ENCODE results near the genes PEX10 and PRXL2B.

- PRO-cap, 2 experiments: no peak in any of the 2 experiments
- RAMPAGE, long total RNA, 4 experiments: no peak in any of the 4 experiments
These were observed 64.3 kb downstream of the SKI start for GRCh38 chr1:2292071-2293129.

- PRO-cap, 2 experiments: no peak in any of the 2 experiments
- RAMPAGE, long total RNA, 4 experiments: no peak in any of the 4 experiments
These were observed 67.9 kb downstream of the SKI start for GRCh38 chr1:2296066-2296467.

- PRO-cap, 2 experiments: no peak in any of the 2 experiments
- RAMPAGE, long total RNA, 4 experiments: no peak in any of the 4 experiments
These were observed 77.7 kb downstream of the SKI start for GRCh38 chr1:2305740-2306353.

DNA sequence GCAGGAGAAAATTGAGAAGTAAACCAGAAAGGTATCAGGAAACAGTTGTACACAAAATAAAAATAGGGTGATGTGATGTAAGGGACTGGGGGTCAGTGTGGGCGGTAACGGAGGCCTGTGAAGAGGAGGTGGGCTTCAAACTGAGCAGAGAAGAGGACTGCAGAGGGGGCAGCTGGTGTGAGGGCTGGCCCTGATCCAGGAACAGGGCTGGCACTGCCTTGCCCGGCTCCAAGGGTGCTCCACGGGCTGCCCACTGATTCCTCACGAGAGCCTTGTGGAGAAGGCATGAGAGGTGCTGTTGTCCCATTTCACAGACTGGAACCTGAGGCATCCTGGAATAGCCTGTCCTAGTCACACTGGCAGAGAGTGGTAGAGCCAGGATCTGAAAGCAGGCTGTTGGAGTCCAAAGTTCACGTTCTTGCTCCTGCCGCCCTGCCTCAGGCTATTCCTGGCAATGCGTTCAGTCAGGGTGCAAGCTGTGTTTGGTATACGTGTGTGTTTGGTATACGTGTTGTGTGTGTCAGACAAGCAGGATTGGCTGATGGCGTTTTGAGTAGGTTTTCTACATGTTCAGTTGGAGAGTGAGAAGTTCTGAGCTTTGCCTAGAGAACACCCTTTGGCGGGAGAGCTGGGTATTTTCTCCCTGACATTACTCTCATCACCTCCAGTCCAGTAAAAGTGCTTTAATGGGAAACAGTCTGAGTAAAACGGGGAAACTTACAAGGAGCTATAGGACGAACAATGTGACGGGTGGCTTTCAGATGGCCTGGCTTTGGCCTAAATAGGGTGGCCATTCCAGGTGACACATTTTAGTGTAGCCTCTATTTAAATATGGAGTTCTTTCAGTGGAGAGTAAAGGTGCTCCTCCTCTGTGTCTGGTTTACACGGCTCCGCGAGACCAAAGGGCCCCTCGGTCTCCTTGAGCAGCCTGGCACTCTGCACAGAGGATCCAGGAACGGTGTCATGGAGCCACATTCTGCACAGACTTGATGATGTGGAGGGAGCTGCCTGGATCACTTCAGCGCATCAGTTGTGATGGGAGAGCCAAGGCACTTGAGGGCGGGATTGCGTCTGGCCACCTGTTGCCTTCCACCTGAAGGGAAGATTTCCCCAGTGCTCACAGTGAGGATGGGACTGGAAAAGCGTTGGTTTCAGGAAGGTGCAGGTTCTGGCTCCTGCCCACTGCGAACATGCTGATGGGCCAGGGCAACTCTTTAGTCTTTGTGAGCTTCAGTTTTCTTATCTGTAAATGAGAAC, 2.1 kb downstream of the RER1 start:
- PRO-cap, 2 experiments: no peak in any of the 2 experiments
- RAMPAGE, long total RNA, 4 experiments: no peak in any of the 4 experiments

- PRO-cap, 2 experiments: no peak in any of the 2 experiments
- RAMPAGE, long total RNA, 4 experiments: no peak in any of the 4 experiments
These were observed 3.6 kb downstream of the RER1 start for GRCh38 chr1:2395144-2395675.

DNA sequence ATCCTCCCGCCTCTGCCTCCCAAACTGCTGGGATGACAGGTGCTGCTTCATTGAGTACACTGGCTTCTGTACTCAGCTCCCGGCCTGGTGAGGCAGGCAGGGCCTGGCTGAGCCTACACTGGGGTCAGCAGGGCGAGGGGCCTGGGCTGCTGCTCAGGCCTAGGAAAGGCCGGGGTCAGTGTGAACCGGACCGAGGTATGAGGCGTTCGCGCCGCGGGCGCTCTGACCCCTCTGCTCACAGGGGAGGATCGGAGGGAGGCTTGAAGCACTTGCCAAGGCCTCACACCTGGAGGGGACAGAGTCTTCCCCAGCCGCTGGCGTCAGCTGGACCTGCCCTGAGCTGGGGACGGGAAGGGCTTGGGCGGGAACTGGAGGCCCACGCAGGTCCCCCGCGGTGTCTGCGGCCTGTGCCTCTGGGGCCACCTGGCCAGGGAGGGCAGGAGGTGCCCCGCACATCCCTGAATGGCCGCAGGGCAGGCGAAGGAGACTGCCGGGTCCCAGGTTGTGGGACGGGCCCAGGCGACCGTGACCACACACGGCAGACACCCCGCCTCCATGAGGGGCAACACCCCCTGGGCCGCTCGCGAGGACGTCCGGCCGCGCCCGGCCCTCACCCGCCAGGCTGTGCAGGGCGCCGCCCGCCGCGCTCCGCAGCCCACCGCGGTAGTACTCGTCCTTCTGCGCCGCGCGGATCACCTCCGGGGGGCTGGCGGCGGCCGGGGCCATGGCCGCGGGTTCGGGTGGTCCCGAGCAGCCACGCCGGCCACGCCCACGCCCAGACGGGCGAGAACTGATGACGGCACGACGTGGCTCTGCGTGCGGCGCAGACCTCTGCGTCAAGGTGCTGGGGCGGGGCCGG, at the start of gene PEX10:
PEX10 (minus strand) TSS at position 788 of the 859 bp plus-strand sequence.
- PRO-cap, 2 experiments: peak in 2 of 2 experiments; most common minus-strand start position 767 of the sequence (in 2)
- RAMPAGE, long total RNA, 4 experiments: start-site peak on the minus strand in 2 of 4 experiments, centred at positions 764 to 766 of the sequence, 17 reads per replicate

GRCh38 chr1:2415355-2416211, 3.2 kb upstream of the PEX10 start:
- PRO-cap, 2 experiments: peak in 1 of 2 experiments; most common plus-strand start chr1:2415949 (in 1)
- RAMPAGE, long total RNA, 4 experiments: no peak in any of the 4 experiments

DNA sequence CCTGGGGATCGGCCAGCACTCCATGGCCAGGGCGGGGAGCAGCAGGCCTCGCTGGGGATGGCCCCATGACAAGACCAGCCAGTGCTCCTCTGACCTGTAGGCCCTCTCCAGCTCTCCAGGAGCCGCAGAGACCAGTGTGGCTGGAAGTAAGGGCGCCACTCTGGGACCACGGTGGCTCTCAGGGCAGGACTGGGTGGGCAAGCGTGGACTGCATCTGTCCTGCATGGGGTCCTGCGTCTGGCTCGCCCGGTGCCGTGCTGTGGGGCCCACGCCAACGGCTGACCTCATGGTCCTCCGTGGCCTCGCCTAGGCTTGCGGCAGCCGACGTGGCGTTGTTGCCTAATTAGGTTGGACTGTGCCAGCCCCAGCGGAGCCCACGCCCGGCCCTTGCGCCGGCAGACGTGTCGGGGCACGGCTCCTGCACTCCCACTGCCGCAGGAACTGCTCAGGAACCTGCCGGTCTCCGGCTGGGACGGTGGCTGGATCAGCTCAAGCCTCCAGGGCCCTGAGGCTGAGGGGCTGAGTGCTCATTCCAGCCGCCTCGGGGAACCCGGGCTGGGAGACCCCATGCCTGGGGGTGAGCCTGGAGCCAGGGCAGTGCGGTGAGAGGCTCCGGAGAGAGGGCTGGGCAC, 16.0 kb upstream of the PEX10 start:
- PRO-cap, 2 experiments: no peak in any of the 2 experiments
- RAMPAGE, long total RNA, 4 experiments: start-site peak on the plus strand in 1 of 4 experiments, centred at position 453 of the sequence, 20 reads per replicate

GRCh38 chr1:2480905-2481334, 4.8 kb downstream of the PLCH2 start:
- PRO-cap, 2 experiments: no peak in any of the 2 experiments
- RAMPAGE, long total RNA, 4 experiments: no peak in any of the 4 experiments

GRCh38 chr1:2523177-2524372, 2.8 kb downstream of the PANK4 start:
- PRO-cap, 2 experiments: no peak in any of the 2 experiments
- RAMPAGE, long total RNA, 4 experiments: no peak in any of the 4 experiments

GRCh38 chr1:2545943-2546296, 10.3 kb upstream of the TNFRSF14 start:
- PRO-cap, 2 experiments: peak in 1 of 2 experiments; most common minus-strand start chr1:2546064 (in 1)
- RAMPAGE, long total RNA, 4 experiments: no peak in any of the 4 experiments

GRCh38 chr1:2547463-2547678, 8.8 kb upstream of the TNFRSF14 start:
- PRO-cap, 2 experiments: no peak in any of the 2 experiments
- RAMPAGE, long total RNA, 4 experiments: no peak in any of the 4 experiments

DNA sequence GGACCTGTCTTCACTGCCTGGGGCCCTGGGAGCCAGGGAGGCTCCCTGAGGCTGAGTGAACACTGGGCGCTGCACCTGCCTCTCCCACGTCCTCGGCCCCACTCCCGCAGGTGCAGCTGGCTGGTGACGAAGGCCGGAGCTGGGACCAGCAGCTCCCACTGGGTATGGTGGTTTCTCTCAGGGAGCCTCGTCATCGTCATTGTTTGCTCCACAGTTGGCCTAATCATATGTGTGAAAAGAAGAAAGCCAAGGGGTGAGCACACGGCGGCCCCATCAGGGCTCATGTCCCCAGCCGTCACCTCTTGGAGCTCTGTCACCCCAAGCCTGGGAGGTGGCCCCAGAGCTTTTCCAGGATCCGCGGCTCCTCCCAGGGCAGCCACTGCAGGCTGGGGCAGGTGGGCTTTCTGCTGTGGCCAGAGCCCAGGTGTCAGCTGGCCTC, 5.4 kb downstream of the TNFRSF14 start:
- PRO-cap, 2 experiments: no peak in any of the 2 experiments
- RAMPAGE, long total RNA, 4 experiments: no peak in any of the 4 experiments

DNA sequence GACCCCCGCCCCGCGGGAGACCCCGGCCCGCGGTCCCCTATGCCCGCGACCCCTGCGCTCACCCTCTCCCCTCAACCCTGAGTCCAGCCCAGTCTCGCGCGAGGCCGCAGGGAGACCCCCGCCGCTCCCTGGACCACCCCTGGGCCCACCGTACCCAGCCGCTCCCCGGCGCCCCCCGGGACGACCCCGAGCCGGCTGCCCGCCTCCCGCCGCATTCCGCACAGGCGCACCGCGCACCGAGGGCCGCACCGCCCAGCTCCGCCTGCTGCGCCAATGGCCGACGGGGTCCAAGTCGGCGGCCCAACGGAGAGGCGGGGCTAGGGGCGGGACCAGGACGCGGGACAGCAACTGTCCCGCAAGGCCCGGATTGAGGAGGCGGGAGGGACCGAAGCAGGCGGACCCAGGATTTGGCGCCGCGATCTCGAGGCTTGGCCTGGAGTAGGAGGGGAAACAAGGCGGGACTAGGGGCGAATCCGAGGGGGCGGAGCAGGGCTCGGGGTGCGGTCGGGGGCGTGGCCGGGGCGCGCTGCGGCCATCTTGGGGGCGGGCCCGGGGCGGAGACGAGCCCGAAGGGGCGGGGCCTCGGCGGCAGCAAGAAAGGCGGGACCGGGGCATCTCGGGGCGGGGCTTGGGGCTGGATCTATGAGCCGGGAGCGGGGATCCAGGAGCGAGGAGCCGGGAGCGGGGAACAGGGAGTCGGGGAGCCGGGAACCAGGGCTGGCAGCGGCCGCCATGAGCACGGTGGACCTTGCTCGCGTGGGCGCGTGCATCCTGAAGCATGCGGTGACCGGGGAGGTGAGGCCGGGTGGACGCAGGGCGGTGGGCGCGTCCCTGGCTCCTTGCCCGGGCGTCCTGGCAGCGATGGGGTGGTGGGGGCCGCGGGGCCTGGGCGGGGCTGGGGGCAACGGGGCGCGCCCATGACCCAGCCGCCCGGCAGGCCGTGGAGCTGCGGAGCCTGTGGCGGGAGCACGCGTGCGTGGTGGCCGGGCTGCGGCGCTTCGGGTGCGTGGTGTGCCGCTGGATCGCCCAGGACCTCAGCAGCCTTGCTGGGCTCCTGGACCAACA, at the start of gene PRXL2B:
PRXL2B (plus strand) TSS at position 624 of the 1,065 bp plus-strand sequence.
- PRO-cap, 2 experiments: peak in 2 of 2 experiments; most common plus-strand start position 370 of the sequence (in 2); most common minus-strand start position 215 of the sequence (in 1)
- RAMPAGE, long total RNA, 4 experiments: start-site peak on the plus strand in 4 of 4 experiments, centred at positions 671 to 960 of the sequence, 15 to 37 reads per replicate

DNA sequence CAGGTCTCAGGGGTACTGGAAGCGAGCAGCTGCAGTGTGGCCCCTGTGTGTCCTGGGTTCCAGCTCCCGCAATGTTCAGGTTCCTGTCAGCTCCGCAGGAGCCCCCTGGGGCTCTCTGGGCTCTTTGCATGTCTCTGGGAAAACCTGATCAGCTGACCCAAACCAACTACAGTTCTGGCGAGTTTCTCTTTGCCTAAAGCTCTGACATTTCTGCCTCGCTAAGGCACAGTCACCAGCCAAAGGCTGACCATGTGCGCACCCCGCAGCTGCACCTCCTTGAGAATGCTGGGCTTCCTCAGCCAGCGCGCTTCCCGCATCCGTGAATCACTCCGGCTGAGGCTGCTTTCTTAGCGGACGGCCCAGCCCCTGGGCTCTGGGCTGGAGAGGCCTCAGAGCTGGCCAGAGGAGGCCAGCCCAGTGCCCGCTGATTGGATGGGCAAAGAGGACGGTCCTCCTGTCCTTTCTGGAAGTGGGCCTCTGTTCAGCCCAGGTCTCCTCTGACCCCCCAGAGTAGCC, 56.0 kb downstream of the PRDM16 start:
- PRO-cap, 2 experiments: no peak in any of the 2 experiments
- RAMPAGE, long total RNA, 4 experiments: no peak in any of the 4 experiments

DNA sequence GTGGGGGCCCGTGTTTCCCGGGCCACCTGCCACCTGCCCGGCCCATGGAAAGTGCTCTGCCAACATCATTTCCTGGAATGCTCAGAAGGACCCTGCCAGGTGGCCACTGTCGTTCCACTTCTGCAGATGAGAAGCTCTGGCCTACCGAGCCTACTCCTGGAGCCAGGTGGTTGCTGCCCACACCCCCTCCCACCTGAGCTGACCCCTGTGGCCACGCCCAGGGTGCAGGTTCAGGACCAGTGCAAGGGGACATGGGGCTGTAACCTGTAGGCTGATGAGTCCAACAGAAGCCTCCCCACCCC, 99.7 kb downstream of the PRDM16 start:
- PRO-cap, 2 experiments: no peak in any of the 2 experiments
- RAMPAGE, long total RNA, 4 experiments: no peak in any of the 4 experiments

DNA sequence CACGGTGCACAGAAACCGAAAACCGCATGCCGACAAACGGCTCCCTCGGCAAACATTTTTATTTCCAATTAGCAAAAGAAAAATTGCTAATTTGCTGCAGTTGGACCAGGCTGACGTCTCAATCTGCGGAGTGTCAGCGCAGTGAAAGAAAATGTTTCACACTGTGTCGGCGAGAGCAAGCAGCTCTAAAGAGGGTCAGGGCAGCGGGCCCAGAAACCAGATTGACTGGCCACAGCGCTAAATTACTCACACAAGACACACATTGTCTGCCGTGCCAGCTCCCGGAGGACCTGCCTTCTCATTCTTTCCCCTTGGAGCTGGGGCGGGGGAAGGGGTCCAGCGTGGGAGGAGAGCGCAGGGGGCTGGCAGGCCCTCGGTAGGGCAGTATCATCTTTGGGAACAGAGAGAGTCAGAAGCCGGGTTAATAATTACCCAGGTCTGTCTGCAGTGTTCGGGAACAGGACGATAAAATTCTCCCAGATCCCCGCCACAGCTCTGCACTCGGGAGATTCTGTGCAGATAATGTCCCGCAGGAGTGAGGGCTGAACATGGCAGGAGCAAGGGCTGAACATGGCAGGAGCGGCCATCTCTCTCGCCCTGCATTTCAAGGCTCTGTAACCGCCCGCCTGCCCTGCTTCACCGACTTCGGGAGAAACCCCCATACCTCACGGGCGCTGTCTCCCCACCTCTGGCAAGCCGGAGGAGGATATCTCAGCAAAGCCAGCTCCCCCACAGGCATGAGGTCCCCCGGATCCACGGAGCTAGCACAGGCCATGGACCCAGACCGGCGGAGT, 150.3 kb downstream of the PRDM16 start:
- PRO-cap, 2 experiments: no peak in any of the 2 experiments
- RAMPAGE, long total RNA, 4 experiments: no peak in any of the 4 experiments

GRCh38 chr1:3314372-3314739, 140.1 kb upstream of the ARHGEF16 start:
- PRO-cap, 2 experiments: no peak in any of the 2 experiments
- RAMPAGE, long total RNA, 4 experiments: no peak in any of the 4 experiments

DNA sequence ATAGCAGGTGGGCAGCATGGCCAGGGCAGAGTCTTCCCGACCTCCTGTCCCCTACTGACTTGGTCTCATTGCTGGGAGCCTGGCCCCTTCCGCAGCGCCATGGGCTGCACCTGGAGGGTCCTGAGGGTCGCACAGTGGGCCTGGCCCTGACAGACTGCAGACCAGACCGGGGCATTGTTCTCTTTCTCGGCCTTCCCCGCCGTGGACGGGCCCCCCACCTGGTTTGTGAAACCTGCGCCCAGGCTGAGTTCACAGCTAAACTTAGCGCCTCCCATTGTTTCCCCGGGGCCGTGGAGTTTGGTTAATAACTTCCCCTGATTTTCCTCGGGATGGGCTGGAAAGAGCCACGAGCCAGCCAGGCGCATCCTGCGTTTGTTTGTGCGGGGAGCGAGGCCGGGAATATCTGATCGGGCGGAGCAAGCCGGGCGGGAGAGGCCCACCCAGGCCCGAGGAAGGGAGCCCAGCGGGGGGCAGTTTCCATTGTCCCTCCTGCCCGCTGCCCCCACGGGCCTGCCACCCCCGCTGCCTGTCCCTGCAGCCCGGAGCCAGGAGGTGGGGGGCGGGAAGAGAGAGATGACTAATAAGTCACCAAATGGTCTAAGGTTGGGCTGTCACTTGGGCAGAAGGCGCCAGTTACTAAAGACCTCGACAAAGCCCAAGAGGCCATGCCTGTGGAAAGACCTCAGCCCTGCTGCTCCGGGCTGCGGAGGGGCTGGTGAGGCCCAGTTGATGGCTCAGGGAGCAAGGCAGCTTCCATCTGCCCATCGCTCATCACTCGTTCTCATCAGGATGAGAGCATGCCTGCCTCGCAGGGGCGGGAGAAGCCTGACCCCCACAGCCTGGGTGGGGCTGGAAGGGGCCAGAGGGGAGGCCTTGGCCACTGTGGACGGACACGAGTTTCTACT, 39.0 kb upstream of the ARHGEF16 start:
- PRO-cap, 2 experiments: peak in 1 of 2 experiments; most common plus-strand start position 651 of the sequence (in 1)
- RAMPAGE, long total RNA, 4 experiments: no peak in any of the 4 experiments

DNA sequence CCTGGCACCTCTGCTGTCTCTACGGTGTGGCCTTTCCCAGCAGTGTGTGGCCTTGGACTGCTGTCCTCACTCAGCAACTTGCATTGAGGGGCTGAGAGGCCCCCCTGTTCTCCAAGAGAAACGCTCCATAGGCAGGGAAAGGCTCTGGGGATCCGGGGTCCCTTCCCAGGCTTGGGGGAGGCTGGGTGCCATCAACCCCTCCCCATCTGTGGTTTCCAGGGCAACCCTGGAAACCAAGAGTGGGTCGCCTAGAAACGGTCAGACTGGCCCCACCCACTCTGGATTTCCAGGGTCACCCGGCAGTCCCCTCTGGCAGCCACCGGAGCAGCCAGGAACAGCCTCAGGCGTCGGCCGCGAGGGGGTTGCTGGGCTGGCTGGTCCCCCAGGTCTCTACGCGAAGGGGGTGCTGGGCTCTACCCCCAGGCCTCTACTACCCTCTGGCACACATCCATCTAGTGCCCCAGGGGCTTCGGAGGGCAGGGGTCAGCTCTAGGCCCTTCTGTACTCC, 50.8 kb downstream of the MEGF6 start:
- PRO-cap, 2 experiments: no peak in any of the 2 experiments
- RAMPAGE, long total RNA, 4 experiments: no peak in any of the 4 experiments

All from upper lobe of left lung (tissue), 5 donors.